Glomerular endothelial cell (primary cell): ENCODE measurements around the genes RGS9 and CACNG1.

- RAMPAGE, long total RNA: no peak
Observed at GRCh38 chr17:64599393-64599910, 62.7 kb downstream of the SMURF2 start.

- RAMPAGE, long total RNA: no peak
Observed at GRCh38 chr17:64660657-64661758, 1.1 kb downstream of the SMURF2 start.

- RAMPAGE, long total RNA: no peak
Observed at GRCh38 chr17:64774669-64775245, 112.7 kb upstream of the SMURF2 start.

DNA sequence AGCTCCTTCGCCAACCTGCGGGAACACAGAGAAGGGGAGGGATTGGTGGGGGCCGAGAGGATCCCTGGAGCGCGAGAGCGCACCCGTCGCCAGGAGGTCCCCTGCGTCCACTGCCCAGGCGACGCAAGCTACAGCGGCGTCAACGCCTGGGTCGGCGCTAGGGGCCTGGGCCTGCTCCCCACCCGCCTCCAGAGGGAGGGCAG, 118.8 kb upstream of the SMURF2 start:
- RAMPAGE, long total RNA: no peak

DNA sequence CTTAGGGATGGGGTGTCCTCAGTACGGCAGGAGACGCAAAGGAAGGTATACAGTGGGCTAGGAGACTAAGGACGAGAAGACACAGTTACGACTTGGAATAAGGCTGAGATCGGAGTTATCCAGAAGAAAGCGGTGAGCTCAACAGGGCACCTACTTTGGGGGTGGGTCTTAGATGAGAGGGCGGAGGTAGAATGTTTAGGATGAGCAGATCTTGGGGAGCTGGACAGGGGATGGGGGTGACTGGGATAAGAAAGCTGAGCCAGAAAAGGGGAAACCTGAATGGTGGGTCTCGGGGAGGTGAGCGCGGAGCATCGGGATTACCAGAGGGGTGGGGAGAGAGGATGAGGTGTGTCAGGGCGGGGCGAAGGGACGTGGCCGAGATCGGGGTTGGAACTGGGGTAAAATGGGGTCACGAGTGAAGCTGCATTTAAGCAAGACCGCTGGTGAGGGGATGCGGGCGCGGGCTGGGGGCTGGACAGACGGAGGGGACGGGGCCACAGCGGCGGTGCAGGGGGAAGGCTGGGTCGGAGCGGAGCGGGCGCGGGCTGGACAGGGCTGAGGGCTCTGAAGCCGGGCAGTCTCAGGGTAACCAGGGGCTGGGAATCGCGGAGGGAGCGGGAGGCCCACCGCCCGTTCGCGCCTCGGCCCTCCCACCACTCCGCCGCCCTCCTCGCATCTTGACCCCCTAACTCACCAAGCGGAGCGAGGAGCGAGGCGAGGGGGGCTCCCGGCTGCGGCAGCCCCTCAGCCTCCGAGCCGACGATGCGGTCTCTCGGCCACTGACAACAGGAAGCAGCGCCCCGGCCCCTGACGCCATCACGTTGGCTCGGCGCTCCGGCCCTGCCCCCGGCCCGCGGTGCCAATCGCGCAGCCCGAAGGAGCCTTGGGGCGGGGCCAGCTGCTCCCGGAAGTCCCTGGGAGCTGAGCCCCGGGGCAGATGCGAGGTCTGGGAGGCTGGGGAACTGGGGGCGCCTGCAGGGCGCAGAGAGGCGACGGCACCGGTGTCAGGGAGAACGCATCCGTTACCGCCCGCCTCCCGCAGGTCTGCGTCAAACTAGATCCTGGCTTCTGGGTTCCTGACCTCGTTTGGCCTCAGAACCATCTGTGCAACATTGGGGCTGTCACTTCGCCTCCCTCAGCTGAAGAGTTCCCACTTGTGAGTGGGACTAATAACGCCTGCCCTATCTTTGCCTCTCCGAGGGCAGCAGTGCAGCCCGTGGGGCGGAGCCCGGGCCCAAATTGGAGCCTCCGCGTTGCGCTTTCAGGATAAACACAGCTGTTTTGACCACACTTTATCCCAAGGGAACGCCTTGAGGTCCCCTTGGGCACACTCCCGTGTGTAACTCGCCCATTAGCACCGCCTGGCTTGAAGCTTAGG, 82.4 kb downstream of the LRRC37A3 start:
- RAMPAGE, long total RNA: no peak

DNA sequence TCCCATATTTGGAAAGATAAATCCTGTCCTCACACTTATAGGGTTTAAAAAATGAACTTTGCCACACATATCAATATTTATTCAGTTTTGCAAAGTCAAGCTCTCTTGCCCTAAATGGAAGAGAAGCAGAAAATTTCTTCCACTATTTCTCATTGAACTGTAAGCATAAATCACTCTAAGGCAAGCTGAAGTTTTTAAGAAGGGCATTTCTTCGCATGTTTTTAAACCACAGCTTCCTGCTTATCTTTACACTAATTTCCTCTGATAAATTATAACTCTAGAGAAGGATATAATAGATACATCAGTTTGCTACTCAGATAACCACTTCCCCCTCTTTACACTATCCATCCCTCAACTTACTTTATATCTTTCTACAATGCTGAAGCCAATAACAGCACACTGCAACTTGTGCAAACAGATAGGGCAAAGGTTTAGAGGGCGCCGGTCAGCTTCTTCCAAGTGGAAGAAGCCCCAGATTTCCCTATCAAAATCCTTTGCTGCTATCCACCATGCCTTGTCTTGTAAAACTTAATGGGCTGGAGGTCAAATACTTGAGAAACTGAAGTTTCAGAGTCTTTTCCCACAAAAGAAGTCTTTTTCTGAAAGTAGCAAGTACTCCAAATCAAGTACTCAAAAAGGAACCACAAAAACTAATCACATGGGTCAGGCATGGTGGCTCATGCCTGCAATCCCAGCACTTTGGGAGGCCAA, 49.8 kb upstream of the LRRC37A3 start:
- RAMPAGE, long total RNA: no peak

DNA sequence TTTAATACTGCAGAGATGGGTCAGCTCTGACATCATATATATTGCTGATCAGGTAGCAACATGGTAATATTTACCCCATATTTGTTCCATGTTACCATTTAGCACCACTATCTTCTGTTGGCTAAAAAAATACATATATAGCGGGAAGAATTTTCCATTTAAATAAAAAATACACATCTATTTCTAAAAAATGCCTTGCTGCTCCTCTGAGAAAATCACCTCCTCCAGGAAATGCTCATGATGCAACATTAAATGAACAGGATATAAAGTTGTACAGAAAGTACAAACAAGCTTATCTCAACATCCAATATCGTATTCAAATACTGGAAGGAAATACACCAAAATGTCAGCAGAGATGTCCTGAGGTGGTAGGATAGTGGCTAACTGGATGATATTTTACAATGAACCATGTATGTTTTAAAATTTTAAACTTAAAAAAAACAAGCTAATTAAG, 21.4 kb downstream of the GNA13 start:
- RAMPAGE, long total RNA: no peak

- RAMPAGE, long total RNA: no peak
Observed at GRCh38 chr17:65072593-65072965, 16.0 kb upstream of the GNA13 start.

DNA sequence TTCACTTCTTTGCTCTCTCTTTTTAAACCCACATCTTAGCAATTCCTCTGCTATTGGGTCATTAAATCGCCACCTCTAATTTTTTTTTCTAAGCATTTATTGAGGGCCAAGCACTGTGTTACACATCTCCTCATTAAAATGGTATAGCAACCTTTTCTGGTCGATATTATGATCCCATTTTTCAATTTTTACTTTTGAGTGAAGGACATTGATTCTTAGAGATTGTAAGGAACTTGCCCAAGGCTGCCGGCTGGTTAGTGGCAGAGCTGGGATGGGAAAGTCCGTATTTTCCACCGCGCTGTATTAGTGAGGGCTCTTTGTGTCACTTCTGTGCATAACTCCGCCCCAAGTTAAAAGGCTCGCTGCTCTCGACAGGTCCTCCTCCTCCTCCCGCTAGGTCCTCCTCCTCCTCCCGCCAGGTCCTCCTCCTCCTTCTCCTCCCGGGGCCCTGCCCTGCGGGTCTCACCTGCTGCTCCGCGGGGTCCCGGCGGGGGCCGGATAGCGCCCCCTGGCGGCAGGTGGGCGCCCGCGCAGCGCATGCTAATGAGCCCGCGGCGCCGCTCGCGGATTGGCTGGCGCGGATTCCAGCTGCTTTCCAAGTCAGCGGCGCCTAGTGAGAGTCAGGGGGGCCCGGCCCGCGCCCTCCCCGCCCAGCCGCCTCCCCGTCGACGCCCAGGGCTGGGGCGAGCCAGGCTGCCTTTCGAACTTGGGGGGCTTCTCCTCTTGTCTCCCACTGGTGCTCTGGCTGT, at the start of gene RGS9:
Gene RGS9 (plus strand): TSS at position 599 of the 749 bp plus-strand sequence.
- RAMPAGE, long total RNA: start-site peak on the plus strand centred at position 652 of the sequence, 59 bp wide, 14 and 28 reads in 2 replicates

DNA sequence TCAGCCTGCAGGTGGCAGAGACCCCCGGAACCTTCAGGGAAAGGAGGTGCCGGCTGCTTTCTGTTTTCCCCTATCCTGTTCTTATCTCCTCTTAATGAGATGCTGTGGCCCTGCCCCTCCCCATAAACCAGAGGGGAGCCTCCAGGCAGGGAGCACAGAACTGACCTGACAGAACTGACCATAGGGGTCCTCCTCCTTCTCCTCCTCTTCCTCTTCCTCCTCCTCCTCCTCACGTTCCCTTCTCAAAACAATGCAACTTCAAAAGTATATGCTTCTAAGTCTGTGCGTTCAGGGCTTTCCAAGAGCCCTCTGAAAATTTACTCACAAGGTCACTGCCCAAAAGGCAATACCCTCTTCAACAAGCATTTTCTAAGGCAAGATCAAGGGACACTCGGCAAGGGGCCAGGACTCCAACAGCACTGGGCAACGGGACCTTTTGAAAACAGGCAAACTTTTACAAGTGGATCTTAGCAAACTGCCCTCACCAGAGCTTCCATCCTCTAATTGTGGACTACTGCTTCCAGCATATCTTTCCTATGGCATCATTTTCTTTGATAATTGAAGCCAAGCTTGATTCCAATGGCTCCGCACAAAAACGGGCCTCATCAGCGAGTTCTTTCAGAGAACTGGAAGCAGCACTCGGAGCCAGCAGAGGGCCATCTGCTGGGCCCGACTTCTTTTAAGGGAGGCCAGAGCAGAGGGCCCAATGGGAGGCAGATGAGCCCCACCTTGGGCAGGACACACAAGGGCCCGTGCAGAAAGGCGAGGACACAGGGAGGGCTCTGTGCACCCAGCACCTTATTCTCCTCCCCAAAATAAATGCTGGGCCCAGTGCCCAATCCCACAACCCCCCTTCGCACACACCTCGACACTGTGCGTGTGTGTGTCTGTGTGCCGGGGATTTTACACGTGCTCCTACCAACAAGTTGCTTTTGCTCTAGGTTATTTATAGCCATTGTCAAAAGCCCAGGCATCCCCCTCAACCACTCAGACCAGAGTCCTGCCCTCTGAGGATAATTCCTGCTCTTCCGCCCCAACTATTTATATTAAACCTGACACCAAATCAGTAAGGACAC, 7.1 kb downstream of the AXIN2 start:
- RAMPAGE, long total RNA: no peak

DNA sequence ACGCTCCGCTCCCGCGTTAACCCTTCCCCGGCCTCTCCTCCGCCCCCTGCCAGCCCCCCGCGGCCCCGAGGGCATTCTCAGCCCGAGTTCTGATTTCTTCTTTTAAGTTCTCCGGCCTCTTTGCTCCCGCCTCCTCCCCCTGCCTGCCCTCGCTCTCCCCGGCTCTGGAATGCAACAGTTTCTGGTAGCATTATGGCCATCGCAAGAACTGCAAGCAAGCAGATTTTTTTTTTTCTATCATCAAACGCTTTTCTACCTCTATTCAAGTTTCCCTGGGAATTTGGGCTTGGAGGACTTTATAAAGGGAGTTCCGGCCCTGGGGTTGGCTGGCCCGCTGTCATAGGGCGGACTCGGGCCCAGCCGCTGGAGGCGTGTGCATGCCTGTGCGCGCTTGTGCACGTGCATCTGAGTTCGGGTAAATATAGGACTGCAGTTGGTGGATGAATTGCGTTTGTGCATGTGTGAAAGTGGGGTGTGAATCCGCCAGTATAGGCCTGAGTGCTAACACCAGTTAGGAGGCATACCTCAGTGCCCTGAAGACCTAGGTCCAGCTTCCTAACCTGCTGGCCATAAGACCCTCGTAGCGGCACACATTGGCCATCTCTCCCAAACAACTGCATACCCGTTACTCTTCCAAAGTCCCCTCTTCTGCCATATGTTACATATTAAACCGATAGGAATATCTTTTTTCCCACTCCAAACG, 432 bp upstream of the AXIN2 start:
- RAMPAGE, long total RNA: no peak

DNA sequence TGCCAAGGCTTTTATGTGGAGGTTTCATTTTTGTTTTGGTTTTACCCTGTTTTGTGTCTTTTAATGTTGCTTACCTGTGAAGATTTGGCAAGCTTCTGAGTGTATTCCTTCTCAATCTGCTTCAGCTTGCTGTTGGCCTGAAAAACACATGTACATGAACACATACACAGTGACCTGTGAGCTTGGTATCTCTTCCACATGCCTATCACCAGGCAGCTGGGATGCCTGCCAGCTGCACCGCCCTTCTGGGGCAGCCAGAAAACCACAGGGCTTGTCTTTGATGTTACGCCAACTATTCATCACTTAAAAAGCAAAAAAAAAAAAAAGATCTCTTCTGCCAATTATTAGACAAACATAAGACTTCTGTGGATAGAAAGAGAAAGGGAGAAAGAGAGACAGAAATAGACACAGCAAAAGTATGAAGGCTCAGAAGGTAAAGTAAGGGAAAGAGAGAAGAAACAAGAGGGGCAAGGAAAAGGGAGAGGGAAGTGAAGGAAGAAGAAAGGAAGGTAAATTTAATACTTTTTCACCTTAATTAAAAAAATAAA, 189.2 kb upstream of the AXIN2 start:
- RAMPAGE, long total RNA: no peak

- RAMPAGE, long total RNA: no peak
Observed at GRCh38 chr17:65850293-65850944, 289.0 kb upstream of the AXIN2 start.

- RAMPAGE, long total RNA: no peak
Observed at GRCh38 chr17:66353878-66354158, 51.4 kb downstream of the PRKCA start.

DNA sequence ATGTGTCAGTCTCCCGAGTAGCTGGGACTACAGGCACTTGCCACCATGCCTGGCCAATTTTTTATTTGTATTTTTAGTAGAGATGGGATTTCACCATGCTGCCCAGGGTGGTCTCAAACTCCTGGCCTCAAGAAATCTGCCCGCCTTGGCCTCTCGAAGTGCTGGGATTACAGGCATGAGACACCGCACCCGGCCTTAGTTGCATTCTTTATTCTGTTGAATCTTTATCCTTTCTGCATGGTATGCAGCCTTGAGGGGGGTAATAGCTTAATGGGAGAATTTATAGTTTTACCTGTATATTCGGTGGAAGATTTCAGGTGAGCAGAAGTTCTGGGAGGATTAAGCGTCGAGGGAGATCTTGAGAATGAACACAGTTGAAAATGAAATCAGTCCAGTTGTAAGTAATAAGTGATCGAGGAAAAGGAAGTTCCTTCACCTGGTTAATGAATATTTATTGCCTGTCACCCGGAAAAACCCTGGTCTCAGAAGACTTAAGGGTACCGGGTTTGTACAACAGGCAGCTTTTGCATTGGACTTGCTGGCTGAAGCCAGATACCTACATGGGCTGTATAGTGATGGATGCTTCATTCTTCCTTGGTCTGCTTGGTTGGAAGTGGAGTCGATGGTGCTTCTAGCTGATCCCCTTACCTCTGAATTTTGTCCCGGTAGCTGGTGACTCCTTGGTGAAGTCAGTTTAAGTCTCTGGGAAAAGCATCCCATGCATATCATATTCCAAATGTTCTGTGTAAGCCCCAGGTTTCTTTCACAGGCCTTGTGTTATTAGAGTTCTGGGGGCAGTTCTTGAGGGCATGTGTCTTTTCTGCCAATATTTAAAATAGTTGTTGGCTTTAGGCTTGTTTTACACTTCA, 72.7 kb downstream of the PRKCA start:
- RAMPAGE, long total RNA: no peak

- RAMPAGE, long total RNA: no peak
Observed at GRCh38 chr17:66397996-66398947, 95.9 kb downstream of the PRKCA start.

DNA sequence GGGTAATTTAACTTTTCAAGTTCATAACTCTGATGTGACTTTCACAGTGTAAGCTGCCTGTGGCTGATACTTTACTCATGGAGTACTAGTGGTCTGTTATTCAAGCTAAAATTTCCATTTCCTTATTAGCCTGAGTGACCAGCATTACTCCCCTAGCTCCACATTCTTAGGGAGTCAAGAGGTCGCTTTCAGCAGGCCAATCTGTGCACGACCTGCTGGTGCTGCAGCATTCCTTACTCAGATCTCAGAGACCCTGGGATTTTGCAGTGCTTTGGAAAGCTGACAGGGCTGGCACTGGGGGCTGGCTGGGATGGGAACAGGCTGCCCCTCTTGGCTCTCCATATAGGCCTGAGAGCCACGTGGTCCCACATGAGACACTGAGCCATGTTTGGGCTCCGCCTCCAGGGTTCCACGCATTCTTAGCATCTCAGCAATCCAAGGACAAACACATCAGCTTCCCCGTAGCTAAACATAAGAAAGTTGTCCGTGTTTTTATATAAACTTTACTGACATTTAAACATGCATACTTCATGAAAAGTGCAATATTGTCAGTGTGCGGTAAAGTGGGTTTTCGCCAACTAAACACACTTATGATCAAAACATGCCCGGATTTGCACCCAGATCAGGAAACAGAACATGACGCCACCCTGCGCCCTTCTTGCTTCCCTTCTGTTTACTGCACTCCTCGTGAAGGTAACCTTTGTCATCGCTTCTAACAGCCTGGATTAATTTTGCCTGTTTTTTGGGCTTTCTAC, 254.6 kb upstream of the CACNG5 start:
- RAMPAGE, long total RNA: no peak

DNA sequence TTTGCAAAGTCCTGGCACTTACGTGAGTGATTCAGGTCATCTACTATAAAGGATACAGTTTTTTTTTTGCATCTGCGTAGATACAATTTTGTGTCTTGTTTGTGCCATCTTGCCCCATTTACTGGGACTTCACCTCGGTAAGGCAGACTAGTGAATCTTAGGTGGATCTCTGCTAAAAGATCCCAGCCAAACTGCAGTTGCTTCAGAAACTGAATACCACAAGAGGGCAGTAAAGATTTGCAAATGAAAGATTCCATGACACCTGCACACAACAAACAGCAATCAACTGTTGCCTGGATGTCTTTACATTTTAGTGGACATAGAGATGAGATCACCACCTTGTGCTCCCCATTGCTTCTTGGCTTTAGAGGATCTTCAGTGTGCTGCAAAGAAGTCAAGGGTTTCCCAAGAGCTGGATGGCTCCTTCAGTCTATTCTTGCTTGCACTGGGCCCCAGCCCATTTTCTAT, 119.2 kb upstream of the CACNG5 start:
- RAMPAGE, long total RNA: no peak

DNA sequence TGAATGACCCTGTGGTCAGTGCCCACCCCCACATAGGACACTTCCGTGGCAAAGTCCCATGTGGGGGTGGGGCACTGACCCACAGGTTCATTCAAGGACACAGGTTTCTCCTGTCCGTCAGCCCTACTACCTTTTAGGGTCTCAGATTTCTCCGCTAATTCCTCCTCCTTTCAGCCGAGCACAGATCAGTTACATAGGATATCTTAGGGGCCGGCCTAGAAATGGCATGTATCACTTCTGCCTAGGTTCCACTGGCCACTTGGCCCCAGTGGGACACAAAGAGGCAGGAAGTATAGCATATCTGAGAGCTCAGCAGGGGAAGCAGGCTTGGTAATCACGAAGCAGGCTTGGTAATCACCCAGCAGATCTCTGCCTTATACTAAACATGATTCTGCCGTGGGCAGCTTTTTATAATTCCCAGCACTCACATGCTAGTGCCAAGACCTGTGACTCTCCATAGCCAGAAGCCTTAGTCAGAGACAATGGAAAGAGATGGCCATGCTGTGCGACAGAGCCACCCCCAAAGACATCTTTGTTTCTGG, 59.7 kb upstream of the CACNG5 start:
- RAMPAGE, long total RNA: no peak

DNA sequence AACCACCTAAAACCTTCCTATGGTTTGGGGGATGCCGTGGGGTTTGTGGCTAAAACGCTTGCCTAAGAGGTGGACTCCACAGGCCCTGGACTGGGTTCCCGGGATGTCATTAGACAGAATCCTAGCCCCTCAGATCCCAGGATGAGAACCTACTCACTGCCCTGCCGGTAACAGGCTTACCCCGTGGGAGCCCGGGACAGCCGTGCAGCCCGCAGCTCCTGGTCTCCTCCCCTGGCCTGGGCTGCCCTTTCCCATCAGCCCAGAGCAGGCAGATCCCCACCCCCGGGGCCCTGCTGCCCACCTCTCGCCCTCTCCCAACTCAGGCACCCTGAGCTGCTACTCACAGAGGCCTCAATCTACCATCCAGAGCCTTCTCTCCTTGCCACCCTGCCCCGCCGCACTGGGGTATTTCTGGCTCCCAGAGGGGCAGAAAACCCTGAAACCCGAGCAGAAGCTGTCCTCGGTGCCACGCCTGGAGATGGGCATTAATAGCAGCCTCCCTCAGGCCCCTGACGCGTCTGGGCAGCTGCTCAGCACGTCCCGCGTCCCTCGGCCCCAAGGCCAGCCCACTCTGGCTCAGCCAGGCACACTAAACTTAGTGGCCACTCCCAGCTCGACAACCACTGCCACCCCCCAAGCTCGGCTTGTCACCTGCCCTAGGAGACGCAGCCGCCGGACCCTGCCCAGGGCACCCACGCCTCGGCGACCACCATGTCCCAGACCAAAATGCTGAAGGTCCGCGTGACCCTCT, at the start of gene CACNG1:
Gene CACNG1 (plus strand): TSS at position 605 of the 751 bp plus-strand sequence.
- RAMPAGE, long total RNA: no peak